Hepatocyte (in vitro differentiated cells and primary cell): ENCODE measurements around the genes DEFB126, DEFB132, ZCCHC3 and RAD21L1.

DNA sequence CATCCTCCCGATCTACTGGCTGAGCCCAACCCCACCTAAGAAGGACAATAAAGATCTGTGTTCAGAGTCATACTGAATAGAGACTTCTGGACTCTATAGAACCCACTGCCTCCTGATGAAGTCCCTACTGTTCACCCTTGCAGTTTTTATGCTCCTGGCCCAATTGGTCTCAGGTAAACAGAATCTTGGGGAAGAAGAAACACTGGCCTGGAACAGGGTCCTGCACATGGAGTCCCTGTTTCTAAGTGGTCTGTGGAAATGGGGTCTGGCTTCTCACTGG, at the start of gene DEFB126:
DEFB126 (plus strand) TSS at position 77 of the 280 bp plus-strand sequence.
- RAMPAGE, long total RNA, result no peak
- RRBS, result no CpG with 5 or more reads among the region's 1 CpG

GRCh38 chr20:257641-257945, at the start of gene DEFB132:
DEFB132 (plus strand) TSS chr20:257724.
- RAMPAGE, long total RNA, result no peak
- RRBS, result no CpG with 5 or more reads among the region's 2 CpGs

DNA sequence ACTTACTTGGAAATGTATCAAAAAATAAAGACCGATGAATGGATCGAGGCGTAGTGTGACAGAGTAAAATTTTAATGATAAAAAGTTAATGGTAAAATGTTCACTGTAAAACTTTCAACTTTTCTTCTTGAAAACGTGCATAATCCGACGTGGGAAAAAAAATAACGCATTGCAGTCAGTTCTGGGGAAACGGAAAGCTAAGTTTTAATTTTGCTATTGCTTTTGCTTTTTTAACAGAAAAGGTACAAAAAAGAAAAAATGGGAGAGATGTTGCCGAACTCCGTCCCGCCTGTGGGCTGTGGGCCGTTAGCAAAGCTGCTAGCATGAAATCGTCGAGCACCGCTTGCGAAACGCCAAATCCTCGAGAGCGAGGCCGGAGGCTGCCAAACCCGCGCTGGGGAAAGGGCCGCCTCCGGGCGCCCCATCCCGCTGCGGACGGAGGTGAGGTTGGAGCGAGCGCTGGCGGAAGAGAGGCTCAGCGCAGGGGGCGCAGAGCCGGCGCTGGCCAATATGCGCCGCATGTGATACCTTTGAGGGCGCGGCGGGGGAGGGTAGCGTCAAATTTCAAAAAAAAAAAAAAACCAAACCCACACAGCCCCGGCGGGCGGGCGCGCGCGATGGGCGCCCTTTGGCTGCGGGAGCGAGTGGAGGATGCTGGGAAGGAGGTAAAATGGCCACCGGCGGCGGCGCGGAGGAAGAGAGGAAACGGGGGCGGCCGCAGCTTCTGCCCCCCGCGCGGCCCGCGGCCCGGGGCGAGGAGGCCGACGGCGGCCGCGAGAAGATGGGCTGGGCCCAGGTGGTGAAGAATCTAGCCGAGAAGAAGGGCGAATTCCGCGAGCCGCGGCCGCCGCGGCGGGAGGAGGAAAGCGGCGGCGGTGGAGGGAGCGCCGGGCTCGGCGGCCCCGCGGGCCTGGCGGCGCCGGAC, at the start of gene ZCCHC3:
ZCCHC3 (plus strand) TSS at position 654 of the 925 bp plus-strand sequence.
- RAMPAGE, long total RNA, result no peak
- RRBS, result 1% methylated on average over 38 of the region's 93 CpGs

DNA sequence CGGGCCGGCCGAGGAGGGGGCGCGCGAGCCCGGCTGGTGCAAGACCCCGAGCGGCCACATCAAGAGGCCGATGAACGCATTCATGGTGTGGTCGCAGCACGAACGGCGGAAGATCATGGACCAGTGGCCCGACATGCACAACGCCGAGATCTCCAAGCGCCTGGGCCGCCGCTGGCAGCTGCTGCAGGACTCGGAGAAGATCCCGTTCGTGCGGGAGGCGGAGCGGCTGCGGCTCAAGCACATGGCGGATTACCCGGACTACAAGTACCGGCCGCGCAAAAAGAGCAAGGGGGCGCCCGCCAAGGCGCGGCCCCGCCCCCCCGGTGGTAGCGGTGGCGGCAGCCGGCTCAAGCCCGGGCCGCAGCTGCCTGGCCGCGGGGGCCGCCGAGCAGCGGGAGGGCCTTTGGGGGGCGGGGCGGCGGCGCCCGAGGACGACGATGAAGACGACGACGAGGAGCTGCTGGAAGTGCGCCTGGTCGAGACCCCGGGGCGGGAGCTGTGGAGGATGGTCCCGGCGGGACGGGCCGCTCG, 697 bp downstream of the SOX12 start:
- RAMPAGE, long total RNA, result no peak
- RRBS, result 3% methylated on average over 14 of the region's 68 CpGs

- RAMPAGE, long total RNA, result no peak
- RRBS, result no CpG with 5 or more reads among the region's 9 CpGs
Observed at GRCh38 chr20:370268-370661, 10.3 kb upstream of the TRIB3 start.

- RAMPAGE, long total RNA, result no peak
- RRBS, result no CpG with 5 or more reads among the region's 18 CpGs
Observed at GRCh38 chr20:396413-397282, 11.5 kb upstream of the RBCK1 start.

GRCh38 chr20:421446-422450, 13.6 kb downstream of the RBCK1 start:
- RAMPAGE, long total RNA, result no peak
- RRBS, result no CpG with 5 or more reads among the region's 13 CpGs

DNA sequence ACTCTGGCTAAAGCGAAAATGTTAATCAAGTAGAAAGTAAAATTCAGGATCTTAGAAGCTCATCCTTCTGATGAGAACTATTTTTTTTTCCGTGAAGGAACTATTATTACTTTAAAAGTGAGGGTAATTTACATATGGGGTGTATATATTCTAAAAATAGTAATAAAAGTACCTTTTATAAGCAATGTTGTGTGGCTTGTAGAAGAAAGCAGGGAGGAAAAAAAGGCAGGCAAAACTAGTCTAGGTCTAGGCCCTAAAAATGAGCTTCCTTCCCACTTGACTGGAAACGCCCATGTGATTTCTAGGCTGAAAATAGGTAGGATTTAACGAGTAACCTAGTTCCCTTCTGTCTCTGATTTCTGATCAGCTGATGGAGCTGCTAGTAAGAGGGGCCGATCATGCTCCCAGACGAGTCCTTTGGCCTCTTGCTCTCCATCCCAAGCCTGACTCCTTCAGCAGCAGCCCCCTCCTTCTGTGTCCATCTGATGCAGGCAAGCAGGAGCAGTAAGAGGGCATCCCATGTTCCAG, 24.6 kb downstream of the TBC1D20 start:
- RAMPAGE, long total RNA, result no peak
- RRBS, result no CpG with 5 or more reads among the region's 6 CpGs

DNA sequence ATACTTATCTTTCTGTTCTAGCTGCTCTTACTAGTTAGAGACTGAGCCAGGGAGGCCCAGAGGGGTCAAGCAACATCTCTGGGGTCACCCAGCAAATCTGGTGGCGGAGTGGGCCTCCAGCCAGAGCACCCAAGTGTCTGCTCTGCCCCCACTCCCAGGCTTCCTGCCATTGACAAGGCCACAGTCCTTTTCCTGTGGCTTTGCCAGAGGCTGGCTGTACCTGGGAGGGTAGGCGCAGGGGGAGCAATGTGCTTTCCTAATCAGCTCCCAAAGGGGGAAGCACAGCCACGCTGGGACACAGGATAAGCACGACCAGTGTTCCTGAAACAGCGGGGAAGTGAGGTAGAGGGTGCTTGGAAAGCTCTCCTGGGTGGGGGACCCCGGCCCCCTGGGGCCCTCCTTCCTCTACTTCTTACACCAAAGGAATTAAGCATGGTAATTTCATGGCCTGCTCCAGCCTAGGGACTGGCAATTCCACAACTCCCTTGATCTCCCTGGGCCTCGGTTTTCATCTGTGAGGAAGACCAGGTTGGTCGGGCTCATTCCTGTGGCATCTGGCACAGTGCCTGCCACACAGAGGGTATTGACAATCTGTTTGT, 7.6 kb downstream of the TCF15 start:
- RAMPAGE, long total RNA, result no peak
- RRBS, result no CpG with 5 or more reads among the region's 8 CpGs

DNA sequence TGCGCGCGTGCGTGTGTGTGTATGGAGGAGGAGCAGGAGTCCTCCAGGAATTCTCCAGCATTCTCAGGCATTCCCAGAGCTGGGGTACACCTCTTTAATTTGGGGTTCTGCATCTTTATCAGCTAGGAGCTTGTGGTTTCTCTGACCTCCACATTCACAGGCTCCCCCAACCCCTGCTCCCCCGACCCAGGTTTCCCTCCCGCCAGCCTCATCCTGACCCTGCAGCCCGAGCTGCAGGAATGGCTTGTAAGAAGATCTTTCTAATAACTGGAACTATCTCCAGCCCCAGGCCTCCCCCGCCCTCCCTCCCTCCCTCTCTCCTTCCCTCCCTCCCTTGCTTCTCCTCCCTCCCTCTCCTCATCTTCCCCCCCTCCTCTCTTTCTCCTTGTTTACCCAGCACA, 3.2 kb downstream of the SCRT2 start:
- RAMPAGE, long total RNA, result no peak
- RRBS, result no CpG with 5 or more reads among the region's 8 CpGs

DNA sequence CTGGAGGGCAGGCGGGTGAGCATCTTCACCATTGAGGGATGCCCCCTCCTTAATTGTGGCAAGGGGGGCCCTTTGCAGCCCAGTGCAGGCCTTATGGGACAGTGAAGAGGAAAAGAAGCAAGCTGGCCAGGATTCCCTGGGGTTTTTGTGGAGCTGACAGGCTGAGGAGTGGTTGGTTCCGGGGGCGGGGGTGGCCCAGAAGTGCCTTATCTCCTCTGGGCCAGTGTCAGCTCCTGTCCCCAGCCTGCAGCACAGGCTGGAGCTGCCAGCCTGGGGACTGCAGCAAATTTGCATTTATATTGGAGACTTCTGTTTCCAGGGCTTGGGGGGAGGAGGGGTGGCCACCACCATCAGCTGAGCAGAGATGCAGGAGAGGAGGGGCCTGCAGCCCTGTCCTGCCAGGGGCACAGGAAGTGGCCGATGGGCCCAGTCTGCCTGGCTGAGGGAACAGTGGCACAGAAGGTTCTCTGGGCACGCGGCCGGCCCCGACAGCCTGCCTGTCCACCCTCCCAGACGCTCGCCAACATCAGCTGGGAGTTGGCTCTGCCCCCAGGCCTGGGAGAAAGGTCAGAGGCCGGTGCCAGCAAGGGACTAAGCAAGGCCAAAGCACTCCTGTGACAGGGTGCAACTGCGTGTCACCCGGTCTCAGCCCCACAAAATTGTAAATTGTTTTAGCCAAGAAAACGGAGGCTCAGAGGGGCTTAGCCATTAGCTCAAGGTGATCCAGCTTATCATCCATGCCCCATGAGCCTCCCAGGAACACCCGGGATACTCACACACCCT, 24.3 kb upstream of the SCRT2 start:
- RAMPAGE, long total RNA, result no peak
- RRBS, result 21% methylated on average over 6 of the region's 15 CpGs

DNA sequence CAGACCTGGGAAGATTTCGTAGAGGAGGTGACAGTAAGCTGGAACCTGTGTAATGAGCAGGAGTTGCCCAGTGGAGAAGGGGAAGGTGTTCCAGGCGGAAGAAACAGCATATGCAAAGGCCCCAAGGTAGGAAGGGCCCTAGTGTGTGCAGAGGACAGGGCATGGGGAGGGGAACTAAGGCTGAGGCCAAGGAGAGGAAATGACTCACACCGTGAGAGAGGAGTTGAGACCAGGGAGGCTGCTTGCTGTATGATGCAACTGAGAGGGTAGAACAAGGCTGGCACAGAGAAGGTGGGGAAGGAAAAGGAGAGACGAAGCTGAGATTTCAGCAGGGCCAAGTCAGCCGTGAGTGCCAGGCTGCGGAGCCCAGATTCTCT, 34.7 kb downstream of the ANGPT4 start:
- RAMPAGE, long total RNA, result no peak
- RRBS, result no CpG with 5 or more reads among the region's 6 CpGs

DNA sequence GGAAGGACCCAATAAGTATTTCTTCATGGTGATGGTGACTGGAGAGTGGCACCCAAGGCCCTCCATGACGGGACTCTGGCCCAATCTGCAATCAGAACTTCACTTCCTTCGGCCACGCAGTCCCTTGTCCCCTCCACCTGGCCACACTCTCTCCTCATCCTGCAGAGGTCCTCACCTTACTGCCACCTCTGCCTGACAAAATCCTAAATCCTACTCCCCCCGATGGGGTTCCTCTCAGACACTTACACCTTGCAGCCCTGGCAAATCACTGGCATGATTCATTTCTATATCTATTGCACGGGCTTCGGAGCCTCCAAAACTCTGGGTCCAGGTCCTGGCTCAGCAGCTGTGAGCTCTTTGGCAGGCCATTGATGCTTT, 5.4 kb downstream of the RSPO4 start:
- RAMPAGE, long total RNA, result no peak
- RRBS, result no CpG with 5 or more reads among the region's 6 CpGs

DNA sequence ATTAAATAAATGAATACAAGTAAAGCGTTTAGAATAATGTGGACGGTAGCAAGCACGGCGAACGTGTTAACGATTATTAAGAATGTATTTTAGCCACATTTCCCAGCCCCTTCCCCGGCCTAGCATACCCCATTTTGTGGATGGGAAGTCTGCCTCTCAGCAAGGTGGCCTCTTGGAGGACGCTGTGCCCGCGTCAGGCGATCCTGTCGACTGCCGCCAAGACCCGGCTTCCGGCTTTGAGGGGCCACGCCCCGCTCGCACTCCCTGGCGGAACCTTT, 207 bp upstream of the PSMF1 start:
- RAMPAGE, long total RNA, result no peak
- RRBS, result 1% methylated on average over 10 of the region's 19 CpGs

DNA sequence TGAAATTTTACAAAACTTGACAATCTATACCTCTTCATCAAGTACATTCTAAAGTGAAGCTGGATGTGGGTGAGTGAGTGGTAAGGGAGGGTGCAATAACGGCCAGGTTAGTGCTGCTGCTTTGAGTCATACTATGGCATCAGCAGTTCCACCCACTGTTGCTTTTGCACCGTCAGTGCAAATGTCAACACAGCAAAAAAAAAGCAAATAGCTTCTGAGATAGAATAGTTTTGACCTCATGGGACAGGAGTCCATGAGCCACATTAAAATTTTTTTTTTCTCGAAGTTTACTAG, 31.8 kb downstream of the PSMF1 start:
- RAMPAGE, long total RNA, result no peak
- RRBS, result no CpG with 5 or more reads among the region's 3 CpGs

DNA sequence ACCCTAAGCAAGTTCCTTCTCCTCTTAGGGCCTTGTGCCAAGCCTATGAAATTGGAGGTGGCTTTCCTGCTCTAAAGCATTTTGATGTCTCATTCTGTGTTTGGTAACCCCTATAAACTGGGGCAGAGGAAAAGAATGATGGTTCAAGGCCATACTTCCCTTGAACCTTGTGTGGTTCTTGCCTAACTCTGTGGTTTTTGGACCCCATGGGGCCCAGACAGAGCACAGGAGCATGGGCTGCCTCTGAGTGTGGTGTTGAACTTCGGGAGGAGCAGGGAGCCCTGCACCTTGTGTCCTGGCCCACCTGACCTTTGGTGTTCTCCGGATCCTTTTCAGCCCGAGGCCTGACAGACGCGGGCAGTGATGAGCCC, 18.9 kb downstream of the TMEM74B start:
- RAMPAGE, long total RNA, result no peak
- RRBS, result no CpG with 5 or more reads among the region's 5 CpGs

- RAMPAGE, long total RNA, result no peak
- RRBS, result 2% methylated on average over 30 of the region's 97 CpGs
Observed at GRCh38 chr20:1225093-1226338, at the start of gene RAD21L1. RAD21L1 (plus strand) TSS chr20:1226044.

GRCh38 chr20:1286666-1286986, 20.5 kb downstream of the SNPH start:
- RAMPAGE, long total RNA, result no peak
- RRBS, result no CpG with 5 or more reads among the region's 5 CpGs

- RAMPAGE, long total RNA, result no peak
- RRBS, result no CpG with 5 or more reads among the region's 6 CpGs
Observed at GRCh38 chr20:1323331-1323929, 5.5 kb downstream of the SDCBP2 start.

GRCh38 chr20:1329933-1330569, 1.1 kb upstream of the SDCBP2 start:
- RAMPAGE, long total RNA, result no peak
- RRBS, result no CpG with 5 or more reads among the region's 5 CpGs